Renal cortical epithelial cell (primary cell): ENCODE results near the gene FZD10.

- RRBS: no CpG with 5 or more reads among the region's 3 CpGs
Observed at GRCh38 chr12:130127541-130127914, 34.7 kb upstream of the FZD10 start.

- RRBS: 1% methylated on average over 40 of the region's 79 CpGs
Observed at GRCh38 chr12:130162294-130162880, at the start of gene FZD10. Gene FZD10 (plus strand): TSS chr12:130162464.

- RRBS: no CpG with 5 or more reads among the region's 8 CpGs
Observed at GRCh38 chr12:130408181-130408525, 70.5 kb downstream of the PIWIL1 start.

GRCh38 chr12:130633604-130634332 lies 82.3 kb downstream of the RIMBP2 start:
- RRBS: 3% methylated on average over 2 of the region's 23 CpGs

DNA sequence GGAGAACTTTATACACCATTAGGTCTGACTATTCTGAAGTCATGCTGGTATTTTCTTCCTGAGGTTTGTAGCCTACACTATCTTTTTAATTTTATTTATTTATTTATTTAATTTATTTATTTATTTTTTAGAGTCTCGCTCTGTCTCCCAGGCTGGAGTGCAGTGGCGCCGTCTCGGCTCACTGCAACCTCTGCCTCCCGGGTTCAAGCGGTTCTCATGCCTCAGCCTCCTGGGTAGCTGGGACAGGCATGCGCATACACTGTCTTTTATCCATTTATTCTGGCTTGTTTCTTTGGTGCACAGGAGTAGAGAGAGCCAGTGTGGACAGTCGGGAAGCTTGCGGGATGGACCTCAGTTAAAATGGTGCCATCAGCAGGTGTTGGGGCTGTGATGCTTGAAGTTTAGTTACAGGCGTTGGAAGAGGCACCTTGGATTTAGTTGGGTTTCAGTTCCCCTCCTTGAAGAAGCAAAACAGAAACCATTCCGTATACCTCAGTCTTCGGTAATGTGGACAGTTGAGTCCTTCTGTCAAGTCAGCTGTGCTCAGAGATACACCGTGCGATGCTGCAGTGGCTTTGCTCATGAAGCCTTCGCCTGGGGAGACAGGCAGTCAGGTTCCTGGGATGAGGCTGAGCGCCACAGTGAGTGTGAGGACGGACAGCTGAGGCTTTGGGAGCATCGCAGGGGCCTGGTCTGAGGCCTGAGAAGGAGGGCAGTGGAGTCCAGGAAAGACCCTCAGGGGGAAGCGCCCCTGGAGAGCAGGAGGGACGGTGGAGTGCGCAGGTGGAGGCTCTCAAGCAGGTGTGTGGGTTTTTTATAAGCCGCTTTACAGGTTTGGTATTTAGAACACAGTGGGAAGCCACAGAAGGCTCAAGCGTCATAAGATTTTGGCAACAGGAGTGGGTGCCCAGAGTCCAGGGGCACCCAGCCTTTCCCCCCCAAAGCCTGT lies 7.3 kb downstream of the RAN start:
- RRBS: no CpG with 5 or more reads among the region's 23 CpGs

DNA sequence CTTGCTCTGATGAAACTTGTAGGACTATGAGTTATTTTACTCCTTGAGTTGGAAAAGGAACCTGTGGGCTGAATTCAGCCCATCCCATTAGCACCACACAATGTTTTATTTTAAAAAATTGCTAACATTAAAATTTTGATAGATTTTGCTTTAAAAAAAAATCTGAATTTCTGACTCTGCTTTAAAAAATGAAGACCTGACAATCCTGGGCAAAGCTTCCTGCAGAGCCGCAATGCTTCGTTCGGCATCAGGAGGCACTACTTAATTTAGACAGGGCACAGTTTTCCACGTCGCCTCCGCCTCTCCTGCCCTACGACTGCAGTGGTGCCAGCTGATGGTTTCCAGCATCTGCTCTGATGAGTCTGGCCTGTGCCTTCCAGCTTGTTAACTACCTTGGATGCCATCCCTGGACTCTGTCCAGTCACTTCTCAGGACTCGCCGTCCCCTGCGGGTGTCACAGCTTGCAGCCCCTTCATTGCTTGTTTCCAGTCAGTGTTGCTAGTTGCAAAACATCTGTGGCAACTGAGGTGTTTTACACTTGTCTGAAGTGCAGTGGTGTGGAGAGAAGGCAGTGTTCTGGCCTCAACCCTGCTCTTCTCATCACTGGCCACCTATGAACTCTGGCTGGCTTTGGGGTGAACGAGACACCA lies 8.1 kb downstream of the ADGRD1 start:
- RRBS: no CpG with 5 or more reads among the region's 11 CpGs

DNA sequence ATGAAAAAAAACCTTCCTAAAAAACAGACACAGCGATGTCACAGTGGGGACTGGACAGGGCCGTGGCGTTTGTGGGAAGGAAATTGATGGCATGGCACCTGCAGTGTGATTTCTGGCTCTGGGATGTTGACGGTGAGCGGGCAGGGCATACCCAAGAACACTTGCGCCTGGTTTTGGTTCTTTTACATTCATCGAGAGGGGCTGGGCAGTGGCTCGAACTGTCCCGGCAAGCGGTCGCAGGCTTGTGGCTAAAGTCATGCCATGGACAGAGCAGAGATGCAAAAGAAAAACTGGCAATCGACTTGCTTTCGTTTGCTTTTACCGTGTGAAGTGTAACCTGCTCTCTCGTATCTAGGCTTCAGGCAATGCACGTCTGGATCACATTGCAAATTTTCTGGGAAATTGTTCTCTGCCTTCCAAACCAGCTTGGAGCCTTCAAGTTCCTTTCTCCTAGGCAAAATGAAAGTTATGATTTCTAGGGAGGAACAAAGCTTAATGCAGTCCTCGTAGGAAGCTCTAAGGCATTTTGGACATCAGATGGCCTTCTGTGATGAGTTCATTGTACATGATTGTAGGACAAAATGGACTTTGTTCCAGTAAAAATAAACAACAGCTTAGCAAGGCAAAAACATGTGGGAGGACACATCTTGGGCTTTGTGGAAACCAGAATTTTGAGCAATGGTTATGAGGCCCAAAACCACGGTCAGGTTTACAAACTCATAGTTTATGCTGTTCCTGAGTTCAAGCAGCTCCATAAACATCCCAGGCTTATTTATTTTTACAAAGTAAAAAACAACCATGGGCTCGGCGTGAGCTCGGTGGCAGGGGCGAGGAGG lies 18.3 kb downstream of the ADGRD1 start:
- RRBS: no CpG with 5 or more reads among the region's 22 CpGs

GRCh38 chr12:131011088-131011362 lies 57.3 kb downstream of the ADGRD1 start:
- RRBS: no CpG with 5 or more reads among the region's 7 CpGs

- RRBS: no CpG with 5 or more reads among the region's 4 CpGs
Observed at GRCh38 chr12:131239715-131240191, 286.0 kb downstream of the ADGRD1 start.

DNA sequence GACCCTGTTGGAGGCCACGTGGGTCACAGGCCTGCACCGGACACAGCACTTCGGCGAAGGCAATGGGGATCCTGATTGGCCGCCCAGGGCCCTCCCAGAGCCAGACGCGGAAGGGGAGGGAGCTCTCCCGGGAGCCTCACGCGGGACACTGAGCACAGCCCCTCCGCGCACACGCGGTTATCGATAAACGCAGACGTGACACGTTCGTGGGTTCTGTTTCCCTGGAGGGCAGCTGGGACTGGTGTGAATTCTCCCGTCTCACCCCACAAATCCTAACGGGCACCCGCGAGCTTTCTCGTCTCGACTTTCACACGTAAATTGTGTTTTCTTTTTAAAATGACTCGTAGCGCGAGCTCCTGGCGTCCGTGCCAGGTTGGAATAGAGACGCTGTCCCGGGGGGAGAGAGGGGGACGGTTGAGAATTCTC lies 49.7 kb upstream of the SFSWAP start:
- RRBS: no CpG with 5 or more reads among the region's 34 CpGs

DNA sequence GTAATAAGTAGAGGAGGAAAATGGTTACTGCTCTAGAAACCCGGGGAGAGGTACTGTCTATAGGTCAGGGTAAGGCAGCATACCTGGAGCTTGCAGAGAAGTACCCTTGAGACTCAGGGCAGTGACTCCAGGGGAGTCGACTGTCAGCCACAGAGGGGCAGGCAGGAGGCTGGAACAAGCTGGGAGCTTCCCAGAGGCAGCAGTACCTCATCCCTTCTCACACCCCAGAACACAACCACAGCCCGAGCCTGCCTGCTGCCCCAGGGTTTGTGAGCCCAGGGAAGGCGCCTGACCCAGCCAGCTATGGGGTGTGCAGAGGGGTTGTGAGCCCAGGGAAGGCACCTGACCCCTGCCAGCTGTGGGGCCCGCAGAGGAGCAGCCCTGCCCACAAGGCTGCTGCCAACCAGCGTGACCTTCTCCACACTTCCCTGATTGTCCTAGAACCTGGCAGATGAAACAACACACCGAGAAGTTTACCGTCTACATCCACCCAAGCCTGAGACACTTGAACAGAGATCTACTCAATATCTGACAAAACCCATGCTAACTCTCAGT lies 47.1 kb downstream of the SFSWAP start:
- RRBS: no CpG with 5 or more reads among the region's 8 CpGs

GRCh38 chr12:131777559-131778322 lies 50.5 kb upstream of the MMP17 start:
- RRBS: no CpG with 5 or more reads among the region's 15 CpGs

DNA sequence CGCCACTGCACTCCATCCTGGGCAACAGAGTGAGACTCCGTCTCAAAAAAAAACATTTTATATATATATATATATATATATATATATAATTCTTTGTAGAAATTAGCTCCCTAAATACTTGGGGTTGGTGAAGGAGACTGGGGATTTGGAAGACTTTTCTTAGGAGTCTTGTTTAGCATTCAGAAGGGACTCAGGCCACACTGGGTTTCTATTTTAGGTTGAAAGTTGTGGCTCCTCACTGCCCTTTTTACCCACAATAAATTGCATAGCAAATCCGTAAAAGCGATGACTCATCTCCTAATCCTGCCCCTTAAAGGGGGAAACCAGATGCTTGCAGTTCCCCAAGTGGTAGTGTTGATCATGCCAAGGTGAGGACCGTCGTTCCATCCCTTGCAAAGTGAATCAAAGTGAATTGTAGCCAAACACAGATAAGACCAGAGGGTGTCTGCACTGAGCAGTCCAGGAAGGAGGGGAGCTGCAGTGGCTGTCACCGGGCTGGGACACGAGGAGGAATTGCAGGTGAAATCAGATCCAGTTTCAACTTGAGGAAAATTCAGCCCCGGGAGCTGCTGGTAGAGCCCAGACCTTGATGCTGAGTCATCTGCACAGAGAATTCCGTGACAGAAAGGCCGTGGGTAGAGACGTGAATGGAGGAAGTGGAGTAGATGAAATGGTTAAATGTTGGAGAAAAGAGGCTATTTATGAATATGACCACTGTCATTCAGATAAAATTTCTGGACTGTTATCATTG lies 44.3 kb upstream of the MMP17 start:
- RRBS: 50% methylated on average over 3 of the region's 12 CpGs

DNA sequence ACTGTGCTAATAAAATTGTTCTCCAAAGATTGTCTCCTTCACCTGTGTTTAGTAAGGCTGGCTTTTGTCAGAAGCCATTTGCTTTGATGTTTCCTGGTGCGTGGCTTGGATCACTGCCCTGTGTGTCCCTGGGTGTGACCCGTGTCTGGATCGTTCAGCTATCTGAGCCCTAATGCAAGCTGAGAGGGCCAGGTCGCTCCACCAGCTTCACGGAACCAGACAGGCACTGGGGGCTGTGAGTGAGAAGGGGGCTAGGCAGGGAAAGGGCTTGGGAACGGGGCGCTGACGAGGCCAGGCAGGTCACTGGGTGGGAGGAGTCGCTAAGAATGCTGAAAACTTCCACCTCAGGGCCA lies 24.3 kb upstream of the MMP17 start:
- RRBS: no CpG with 5 or more reads among the region's 9 CpGs

- RRBS: 60% methylated on average over 1 of the region's 10 CpGs
Observed at GRCh38 chr12:131902345-131902766, 7.9 kb downstream of the ULK1 start.

DNA sequence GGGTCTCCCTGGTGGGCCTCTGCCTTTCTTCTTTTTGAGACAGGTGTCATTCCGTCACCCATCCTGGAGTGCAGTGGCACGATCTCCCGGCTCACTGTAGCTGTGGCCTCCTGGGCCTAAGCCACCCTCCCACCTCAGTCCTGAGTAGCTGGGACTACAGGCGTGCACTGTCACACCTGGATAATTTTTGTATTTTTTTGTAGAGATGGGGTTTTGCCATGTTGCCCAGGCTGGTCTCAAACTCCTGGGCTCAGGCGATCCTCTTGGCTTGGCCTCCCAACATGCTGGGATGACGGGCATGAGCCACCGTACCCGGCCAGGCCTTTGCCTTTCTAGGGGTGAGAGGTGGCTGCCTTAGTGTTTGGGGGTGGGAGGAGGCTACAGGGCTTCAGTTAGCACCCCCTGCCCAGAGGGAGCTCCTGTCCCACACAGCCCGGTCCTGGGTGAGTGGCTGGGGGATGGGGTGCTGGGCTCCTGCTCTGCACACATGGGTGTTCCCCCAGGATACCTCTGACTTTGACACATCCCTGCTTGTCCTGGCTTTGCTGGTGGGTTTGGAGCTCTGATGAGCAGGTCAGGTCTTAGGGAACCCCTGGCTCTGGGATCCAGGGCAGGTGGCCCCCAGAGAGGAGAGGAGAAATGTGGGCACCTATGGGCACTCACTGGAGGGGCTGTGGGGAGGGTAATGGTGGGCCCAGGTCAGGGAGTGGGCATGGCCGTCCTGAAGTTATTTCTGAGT lies 9.9 kb downstream of the ULK1 start:
- RRBS: no CpG with 5 or more reads among the region's 10 CpGs

DNA sequence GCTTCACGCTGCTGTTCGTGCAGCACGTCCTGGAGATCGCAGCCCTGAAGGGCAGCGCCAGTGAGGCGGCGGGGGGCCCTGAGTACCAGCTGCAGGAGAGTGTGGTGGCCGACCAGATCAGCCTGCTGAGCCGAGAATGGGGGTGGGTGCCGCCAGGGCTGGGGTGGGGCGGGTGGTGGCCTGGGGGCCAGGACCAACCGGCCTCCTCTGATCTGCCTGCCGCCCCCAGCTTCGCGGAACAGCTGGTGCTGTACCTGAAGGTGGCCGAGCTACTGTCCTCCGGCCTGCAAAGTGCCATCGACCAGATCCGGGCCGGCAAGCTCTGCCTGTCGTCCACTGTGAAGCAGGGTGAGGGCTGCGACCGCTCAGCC lies 9.8 kb upstream of the PUS1 start:
- RRBS: 80% methylated on average over 9 of the region's 23 CpGs

DNA sequence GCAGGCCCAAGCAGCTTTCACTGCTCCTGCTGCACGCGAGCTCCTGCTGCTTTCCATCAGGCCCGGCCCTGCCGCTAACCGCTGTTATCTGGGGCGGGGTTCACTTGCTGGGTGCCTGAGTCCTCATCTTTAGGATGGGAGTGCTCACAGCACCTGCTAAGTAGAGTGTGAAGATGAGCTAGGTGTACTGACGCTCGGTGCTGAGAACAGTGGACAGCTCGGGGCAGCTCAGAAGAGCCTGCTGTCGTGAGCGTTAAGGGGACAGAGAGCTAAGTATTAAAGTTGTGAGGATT lies 1.1 kb downstream of the PUS1 start:
- RRBS: 3% methylated on average over 3 of the region's 11 CpGs

DNA sequence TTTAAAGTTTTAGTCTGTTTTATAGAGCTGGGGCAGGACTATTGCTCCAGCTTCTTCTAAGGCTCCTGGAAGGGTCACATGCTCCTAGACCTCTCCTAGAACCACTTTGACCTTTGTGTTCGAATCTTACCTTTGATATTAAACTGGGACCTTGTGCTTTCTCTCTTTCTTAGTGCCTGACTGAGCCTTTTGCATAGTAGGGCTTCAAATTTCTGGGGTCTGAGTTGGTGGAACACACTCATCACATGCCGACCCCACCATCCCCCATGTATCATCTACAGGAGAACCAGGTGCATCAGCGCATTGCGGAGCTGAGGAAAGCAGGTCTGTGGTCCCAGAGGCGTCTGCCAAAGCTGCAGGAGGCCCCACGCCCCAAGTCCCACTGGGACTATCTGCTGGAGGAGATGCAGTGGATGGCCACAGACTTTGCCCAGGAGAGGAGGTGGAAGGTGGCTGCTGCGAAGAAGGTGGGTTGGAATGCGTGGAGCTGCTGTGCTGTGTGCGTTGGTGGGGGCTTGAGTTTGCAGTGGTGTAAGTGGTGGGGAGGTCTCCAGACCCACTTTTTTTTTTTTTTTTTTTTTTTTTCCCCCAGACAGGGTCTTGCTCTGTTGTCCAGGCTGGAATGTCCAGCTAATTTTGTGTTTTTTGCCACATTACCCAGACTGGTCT lies 37.8 kb downstream of the EP400 start:
- RRBS: no CpG with 5 or more reads among the region's 9 CpGs

- RRBS: no CpG with 5 or more reads among the region's 10 CpGs
Observed at GRCh38 chr12:131992293-131993211, 42.8 kb downstream of the EP400 start.